A549 (cell line): Measurements from ENCODE around the gene SIRT5.

- PRO-cap: no peak
CAGE:
- cytosol, long polyA plus RNA: no peak
- long polyA plus RNA: no peak
- nucleus, long polyA plus RNA: no peak
Observed at GRCh38 chr6:13523770-13524419, 36.5 kb upstream of the GFOD1 start.

- PRO-cap: no peak
CAGE:
- cytosol, long polyA plus RNA: no peak
- long polyA plus RNA: no peak
- nucleus, long polyA plus RNA: no peak
Observed at GRCh38 chr6:13554792-13555580, 19.4 kb upstream of the SIRT5 start.

DNA sequence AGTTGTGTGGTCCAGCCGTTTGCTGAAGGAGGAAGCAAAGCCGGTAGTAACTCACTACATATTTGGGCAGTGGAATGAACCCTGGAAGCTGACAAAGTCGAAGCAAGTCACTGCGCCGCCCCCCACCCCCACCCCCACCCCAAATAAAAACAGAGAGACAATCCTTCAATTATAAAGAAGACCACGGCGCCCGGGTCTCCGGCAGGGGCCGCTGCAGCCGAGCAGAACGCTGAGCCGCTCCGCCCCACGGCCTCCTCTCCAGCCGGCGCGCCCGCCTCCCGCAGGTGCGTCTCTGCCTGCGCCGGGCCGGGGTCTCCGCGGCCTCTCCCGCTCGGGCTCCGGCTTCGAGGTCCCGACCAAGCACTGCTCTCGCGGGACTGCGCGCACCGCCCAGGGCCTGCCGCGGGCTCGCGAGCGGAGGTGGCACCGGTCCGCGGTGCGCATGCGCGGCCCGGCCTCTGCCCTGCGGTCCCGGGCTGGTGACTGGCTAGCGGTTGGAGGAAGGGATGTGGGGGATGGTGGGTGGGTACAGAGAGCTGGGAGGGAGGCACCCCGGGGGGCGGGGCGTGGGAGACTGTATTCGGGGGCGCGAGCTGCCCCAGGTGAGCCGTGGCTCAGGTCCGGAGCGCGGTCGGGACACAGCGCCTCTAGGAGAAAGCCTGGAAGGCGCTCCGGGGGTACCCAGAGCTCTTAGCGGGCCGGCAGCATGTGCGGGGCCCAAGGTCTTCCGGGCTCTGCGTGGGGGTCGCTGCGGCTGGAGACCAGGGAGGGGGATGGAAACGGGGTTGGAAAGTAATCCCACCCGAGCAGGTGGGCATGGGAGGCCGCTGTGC is at the start of gene SIRT5:
SIRT5 (plus strand) TSS at position 579 of the 833 bp plus-strand sequence.
- PRO-cap: bidirectional peak, plus-strand start at position 579 of the sequence, minus-strand start at position 326 of the sequence
CAGE:
- cytosol, long polyA plus RNA: no peak
- long polyA plus RNA: no peak
- nucleus, long polyA plus RNA: no peak

DNA sequence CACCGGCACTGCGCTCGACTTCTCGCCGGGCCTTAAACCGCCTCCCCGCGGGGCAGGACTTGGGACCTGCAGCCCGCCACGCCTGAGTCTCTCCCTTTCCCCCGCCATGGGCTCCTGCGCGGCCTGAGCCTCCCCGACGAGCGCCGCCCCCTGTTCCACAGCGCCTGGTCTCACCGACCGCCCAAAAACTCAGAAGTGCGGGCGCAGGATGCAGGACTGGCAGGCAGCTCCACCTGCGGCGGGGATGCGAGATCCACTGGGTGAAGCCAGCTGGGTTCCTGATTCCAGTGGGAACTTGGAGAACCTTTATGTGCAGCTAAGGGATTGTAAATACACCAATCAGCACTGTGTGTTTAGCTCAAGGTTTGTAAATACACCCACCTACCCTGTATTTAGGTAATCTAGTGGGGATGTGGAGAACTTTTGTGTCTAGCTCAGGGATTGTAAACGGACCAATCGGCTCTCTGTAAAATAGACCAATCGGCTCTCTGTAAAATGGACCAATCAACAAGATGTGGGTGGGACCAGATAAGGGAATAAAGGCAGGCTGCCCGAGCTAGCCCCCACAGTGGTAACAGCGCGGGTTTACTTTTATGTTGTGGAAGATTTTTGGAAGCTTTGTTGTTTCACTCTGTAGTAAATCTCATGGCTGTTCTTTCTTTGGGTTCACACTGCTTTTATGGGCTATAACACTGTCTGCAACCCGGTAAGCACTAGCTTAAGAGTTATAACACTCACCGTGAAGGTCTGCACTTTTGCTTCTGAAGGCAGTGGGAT is 31.9 kb upstream of the RANBP9 start:
- PRO-cap: no peak
CAGE:
- cytosol, long polyA plus RNA: no peak
- long polyA plus RNA: no peak
- nucleus, long polyA plus RNA: no peak

- PRO-cap: no peak
CAGE:
- cytosol, long polyA plus RNA: no peak
- long polyA plus RNA: no peak
- nucleus, long polyA plus RNA: no peak
Observed at GRCh38 chr6:14017871-14018875, 93.4 kb downstream of the RNF182 start.

DNA sequence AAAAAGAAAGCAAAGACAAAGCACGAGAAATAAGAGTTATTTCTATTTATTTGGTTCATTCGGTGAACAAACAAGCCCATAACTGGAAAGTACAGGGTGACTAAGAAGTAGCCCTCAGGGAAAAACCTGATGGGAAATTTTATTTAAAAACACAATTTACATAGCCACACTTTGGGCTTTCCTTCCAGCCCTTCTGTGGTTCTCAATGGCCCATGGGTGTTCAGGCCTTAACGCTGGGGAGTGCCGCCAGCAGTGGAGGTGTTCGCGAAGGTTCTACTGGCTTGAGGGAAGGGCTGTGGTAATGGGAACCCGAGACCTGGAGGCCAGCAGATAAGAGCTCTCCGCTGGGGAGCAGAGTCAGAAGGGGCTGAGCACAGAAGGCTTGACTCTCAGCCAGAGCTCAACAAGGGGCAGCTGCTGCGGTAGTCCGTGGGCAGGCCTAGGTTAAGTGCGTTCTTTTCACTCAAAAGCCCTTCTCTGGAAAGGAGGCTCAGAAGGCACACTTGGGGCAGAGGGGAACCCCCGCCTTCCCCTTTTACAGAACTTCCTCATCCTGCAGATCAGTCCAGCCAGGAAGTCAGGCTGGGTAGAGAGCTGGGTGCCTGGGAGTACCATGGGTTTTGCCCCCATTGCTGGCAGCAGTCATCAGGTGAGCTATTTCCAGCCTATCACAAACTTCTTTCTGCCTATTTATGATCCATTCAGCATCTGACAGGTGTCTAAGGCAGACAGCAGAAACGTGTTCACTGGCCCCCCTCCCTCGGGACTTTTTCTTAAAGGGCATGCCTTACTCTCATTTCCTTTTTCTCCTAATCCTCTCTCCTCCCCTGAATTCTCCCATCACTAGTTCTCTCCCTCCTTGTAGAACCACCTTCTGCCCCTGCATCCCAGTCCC is 8.7 kb upstream of the CD83 start:
- PRO-cap: no peak
CAGE:
- cytosol, long polyA plus RNA: no peak
- long polyA plus RNA: no peak
- nucleus, long polyA plus RNA: no peak

DNA sequence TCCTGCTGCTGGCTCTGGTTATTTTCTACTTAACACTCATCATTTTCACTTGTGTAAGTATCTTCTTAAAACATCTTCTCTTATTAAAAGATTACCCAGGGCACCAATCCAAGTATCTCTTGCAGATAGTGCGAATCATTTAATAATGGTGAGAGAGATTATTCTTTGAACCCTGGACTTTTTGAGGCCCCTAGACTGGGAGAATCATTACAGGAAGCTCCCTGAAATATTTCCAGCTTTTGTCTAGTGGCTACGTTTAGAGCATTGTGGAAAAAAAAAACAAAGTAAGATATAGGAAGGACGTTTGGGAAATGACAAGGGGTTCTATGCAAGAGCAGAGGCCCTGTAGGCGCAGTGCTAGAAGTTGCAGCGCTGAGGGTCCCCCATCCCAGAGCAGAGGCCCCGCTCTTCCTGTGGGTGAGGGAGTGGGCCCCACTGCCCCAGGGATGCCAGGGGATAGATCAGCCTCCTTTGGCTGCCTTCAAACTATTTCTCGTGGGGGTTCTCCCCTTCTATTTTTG is 16.2 kb downstream of the CD83 start:
- PRO-cap: no peak
CAGE:
- cytosol, long polyA plus RNA: no peak
- long polyA plus RNA: no peak
- nucleus, long polyA plus RNA: no peak

DNA sequence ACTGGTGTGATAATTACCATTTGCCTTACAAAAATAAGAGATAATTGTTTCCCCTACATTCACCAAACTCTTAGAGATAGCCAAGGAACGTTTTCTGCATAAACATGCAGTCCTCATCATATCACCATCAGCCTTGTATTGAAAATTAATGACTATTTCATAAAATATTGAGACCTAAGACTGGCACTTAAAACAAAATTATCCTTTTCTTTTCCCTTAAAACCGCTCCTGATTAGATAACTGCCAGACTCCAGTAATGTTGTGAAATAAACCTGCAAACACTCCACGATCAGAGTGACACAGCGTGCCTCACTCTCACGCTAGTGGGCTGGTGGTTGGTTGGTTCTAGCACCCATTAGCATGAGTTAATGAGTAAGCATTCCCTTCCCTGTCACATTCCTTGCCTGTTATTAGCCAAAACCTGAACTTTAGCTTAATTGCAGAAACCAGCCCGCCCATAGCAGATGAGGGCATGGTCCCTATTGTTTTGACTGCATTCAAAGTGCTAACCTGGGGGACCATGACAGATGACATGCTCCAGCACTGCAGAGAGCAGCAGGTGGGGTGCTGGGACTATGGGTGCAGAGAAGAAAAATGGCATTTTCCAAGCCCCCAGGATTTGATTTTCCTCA is 193.4 kb downstream of the CD83 start:
- PRO-cap: no peak
CAGE:
- cytosol, long polyA plus RNA: no peak
- long polyA plus RNA: no peak
- nucleus, long polyA plus RNA: no peak

DNA sequence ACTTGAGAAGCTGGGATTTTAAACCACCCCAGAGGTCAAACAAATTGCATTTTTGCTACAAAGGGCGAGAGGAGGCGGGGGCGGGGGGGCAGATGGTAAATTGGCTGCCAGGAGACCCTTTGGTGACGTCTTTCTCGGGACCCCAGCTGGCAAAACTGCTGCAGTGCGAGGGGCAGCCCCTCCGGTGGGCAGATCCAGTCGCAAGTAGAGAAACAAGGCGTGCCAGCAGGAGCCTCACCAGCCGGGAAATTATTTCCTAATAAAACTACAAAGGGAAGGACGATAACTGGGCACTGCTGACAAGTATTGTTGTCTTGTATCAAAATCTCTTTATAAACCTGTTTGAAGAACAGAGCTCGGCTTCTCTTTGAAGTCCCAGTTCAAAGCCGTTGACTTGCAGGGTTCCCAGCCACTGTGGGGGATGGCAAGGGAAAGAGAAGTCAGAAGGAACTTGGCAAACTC is 504.4 kb downstream of the CD83 start:
- PRO-cap: no peak
CAGE:
- cytosol, long polyA plus RNA: no peak
- long polyA plus RNA: no peak
- nucleus, long polyA plus RNA: no peak

GRCh38 chr6:14638799-14639737 is 521.5 kb downstream of the CD83 start:
- PRO-cap: no peak
CAGE:
- cytosol, long polyA plus RNA: no peak
- long polyA plus RNA: no peak
- nucleus, long polyA plus RNA: no peak

- PRO-cap: no peak
CAGE:
- cytosol, long polyA plus RNA: no peak
- long polyA plus RNA: no peak
- nucleus, long polyA plus RNA: no peak
Observed at GRCh38 chr6:14656715-14657088, 539.1 kb downstream of the CD83 start.

- PRO-cap: no peak
CAGE:
- cytosol, long polyA plus RNA: no peak
- long polyA plus RNA: no peak
- nucleus, long polyA plus RNA: no peak
Observed at GRCh38 chr6:14660911-14661685, 543.5 kb downstream of the CD83 start.

DNA sequence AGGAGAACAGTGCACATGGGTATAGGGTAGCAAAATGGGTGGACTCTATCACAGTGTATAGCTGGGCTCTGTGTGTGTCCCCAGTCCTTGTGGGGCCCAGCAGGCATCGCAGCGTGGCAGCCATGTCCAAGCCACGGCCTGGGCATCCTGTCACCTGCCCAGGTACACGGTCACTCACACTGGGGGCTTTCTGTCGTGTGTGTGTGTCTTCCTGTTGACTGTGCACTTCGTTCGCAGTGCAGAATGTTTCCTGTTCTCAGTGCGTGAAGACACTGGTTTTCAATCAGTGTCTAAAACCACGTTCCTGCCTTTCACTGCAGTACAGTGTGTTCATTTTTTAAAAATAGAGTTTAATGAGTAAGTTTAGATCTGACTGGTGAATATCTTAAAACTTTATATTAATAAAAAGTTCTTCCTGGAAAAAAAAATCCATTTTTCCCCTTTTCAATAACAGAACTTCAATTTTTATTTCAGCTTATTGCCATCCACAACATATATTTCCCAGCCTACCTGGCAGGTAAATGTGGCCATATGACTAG is 523.1 kb upstream of the JARID2 start:
- PRO-cap: no peak
CAGE:
- cytosol, long polyA plus RNA: no peak
- long polyA plus RNA: no peak
- nucleus, long polyA plus RNA: no peak

GRCh38 chr6:14732524-14733567 is 513.0 kb upstream of the JARID2 start:
- PRO-cap: no peak
CAGE:
- cytosol, long polyA plus RNA: no peak
- long polyA plus RNA: no peak
- nucleus, long polyA plus RNA: no peak

GRCh38 chr6:14889623-14890003 is 356.3 kb upstream of the JARID2 start:
- PRO-cap: no peak
CAGE:
- cytosol, long polyA plus RNA: no peak
- long polyA plus RNA: no peak
- nucleus, long polyA plus RNA: no peak

GRCh38 chr6:14904591-14904961 is 341.3 kb upstream of the JARID2 start:
- PRO-cap: no peak
CAGE:
- cytosol, long polyA plus RNA: no peak
- long polyA plus RNA: no peak
- nucleus, long polyA plus RNA: no peak

DNA sequence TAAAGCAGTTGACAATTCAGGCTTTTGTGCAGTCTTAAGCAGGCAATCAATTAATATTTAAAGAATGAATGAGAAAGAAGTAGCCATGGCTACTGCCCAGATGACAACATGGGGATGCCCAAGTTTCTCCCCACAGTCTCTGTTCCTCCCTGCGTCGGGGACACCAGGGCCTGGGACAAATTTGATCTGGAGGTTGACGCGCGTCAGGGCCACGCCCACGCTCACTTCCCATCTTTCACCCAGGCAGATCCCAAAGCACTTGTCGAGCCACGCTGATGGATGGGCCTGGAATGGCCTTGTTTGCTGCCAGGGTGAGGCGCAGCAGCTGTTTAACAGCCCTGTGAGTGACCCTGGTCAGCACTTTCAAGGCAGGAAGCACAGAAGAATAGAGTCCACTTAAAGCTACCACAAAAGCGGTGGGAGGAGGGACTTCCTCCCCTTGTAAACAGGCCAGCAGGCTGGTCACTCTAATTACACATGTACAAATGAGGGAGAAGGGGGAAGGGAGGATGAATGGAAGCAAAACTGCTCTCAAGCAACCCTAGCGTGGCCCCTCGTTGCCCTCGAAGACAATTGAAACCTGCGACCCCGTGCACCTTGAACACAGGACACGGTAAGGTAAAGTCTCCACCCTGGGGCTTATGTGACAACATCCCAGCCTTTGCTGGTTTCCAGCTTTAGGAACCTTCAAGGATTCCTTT is 324.6 kb upstream of the JARID2 start:
- PRO-cap: no peak
CAGE:
- cytosol, long polyA plus RNA: no peak
- long polyA plus RNA: no peak
- nucleus, long polyA plus RNA: no peak

DNA sequence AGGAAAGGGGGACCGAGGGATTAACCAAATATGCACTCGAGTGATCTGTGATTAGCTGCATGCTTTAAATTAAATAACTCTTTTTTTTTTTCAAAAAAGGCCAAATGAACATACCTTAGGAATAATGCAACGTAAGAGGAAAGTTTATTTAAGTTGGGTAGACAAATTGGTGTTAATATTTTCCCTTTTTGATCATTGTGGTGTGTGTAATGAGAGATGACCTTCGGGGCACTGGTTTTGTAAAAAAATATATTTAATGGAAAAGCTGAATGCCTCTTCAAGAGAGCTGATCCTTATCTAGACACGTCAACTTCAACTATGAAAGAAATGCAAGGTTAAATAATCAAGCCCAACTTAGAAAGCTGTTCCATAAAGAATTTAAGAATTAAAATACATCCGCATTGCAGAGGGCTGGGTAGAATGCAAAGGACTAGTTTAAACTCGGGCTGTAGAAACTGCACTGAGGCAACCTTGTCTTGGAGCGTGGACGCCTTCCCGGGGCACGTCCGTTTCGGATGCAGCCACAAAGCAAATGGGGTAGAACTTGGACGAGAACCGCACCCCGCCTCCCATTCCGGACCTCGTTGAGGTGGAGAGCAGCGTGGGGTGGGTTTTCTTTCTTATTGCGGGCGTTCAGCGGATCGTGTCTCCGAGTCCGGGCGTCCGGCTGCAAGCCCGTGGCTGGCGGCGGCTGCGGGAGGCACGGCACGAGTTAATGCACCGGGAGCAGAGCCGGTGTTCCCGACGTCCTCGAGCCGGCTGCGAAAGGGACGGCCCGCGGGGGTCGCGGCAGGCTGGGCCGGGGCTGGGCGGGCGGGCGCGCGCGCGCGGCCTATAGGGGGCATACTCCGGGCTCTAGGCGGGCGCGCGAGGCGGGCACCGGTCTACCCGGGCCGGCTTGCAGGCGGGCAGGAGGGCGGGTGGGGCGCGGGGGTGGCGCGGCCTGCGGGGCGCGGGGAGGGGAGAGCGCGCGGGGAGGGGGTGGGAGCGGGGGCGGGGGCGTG is 1.9 kb downstream of the JARID2 start:
- PRO-cap: unidirectional peak, plus-strand start at position 885 of the sequence
CAGE:
- cytosol, long polyA plus RNA: no peak
- long polyA plus RNA: no peak
- nucleus, long polyA plus RNA: no peak

DNA sequence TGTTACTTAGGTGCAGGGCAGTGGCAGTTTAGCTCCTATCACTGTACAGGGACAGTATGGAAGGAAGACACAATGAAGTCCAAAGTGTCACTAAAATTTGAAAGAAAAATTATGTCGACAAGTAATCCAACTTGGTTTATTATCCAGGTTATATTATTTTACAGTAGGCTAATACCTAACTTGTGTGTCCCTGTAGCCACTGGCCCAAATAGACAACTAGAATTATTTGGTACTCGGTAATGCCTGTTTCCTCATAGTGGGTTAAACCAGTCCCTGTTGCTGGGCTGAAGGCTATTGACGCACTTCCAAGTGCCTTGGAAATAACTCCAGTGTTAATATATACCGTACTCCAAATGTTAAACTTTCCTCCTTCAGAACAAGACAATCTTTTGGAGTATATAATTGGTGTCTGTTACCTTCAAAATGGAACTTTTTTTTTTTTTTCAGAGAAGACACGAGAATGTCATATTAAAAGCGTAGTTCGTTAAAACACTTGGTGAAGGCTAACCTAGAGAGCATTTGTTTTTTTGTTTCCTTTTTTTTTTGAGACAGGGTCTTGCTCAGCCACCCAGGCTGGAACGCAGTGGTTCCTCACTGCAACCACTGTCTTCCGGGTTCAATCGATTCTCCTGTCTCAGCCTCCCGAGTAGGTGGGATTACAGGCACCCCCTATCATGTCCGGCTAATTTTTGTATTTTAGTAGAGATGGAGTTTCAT is 4.8 kb downstream of the JARID2 start:
- PRO-cap: no peak
CAGE:
- cytosol, long polyA plus RNA: no peak
- long polyA plus RNA: no peak
- nucleus, long polyA plus RNA: no peak

GRCh38 chr6:15292622-15292889 is 46.7 kb downstream of the JARID2 start:
- PRO-cap: no peak
CAGE:
- cytosol, long polyA plus RNA: no peak
- long polyA plus RNA: no peak
- nucleus, long polyA plus RNA: no peak